Cardiac ventricle fibroblast (primary cell): ENCODE measurements around a stretch of chr16.

- RAMPAGE, long total RNA, result no peak
Measured at GRCh38 chr16:81633742-81634178, 145.3 kb upstream of the PLCG2 start.

- RAMPAGE, long total RNA, result no peak
Measured at GRCh38 chr16:81638423-81639033, 140.6 kb upstream of the PLCG2 start.

GRCh38 chr16:81650071-81650828 lies 128.8 kb upstream of the PLCG2 start:
- RAMPAGE, long total RNA, result no peak

GRCh38 chr16:81650852-81651535 lies 128.1 kb upstream of the PLCG2 start:
- RAMPAGE, long total RNA, result no peak

DNA sequence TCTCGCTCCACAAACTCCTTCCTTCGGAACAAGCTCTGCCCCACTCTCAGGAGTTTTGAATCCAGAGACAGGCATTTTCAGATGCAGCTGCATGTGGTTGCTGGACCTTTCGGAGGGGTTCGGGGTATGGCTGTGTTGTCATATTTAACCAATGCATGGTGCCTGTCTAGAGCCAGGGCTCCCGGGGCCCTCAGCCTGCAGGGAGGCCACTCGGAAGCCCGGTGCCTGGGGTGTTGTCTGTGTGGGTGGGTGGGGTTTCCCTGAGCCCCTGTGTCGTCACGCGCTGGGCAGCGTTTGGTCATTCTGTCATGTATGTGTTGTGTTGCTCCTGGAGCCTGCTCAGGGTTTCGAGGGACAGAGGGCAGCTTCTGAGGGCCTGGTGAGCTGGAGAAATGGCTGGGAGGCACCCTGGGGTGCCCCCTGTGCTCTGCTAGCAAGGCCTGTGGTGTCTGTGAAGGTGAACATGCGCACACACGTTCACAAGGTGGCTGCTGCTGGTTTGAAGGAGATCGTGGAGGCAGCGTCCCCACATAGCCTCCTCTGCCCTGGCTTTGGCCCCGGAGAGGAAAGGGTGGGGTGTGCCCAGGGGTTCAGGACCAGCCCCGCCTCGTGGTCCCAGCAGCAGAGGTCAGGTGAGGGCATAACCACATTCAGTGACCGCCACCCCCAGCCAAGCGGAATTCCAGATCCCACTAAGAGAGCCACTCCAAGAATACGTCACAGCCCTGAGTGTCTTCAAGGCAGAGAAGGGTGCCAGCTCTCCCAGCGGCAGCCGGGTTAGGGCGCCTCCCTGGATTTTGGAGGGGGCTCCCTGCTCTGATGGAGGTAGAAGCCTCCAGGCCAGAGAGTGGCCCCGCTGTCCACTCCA lies 98.9 kb upstream of the PLCG2 start:
- RAMPAGE, long total RNA, result no peak

DNA sequence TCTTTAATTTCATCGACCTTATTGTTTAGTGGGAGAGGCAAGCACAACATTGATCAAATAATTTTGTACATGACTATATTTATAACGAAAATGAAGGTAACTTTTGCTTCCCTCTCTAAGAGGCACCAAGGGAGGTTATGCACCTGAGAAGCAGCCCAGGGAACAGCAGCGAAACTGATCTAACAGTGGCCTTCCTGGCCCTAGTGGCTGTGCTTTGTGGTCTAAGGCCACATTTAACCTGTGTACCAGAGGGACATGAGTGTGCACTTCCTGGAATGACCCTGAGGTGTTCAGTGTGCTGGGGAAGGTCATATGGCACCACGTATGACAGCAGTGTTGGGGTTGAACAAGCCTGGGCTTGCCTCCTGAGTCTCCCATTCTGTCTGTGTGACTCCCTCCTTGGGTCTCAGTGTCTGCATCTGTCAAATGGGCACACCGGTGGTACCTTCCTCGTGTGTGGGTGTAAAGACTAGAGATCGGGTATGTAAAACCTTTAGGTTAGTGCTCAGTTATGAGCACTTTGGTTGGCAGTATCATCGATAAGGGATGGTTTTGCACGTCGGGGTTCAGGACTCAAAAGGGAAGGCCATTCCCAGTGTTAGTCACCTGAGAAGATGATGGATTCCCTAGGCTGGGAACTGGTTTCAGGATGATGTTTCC lies 31.8 kb downstream of the PLCG2 start:
- RAMPAGE, long total RNA, result no peak

GRCh38 chr16:81863496-81864521 lies 84.7 kb downstream of the PLCG2 start:
- RAMPAGE, long total RNA, result no peak

GRCh38 chr16:81866929-81867520 lies 87.9 kb downstream of the PLCG2 start:
- RAMPAGE, long total RNA, result no peak

GRCh38 chr16:81888982-81889640 lies 110.0 kb downstream of the PLCG2 start:
- RAMPAGE, long total RNA, result no peak

- RAMPAGE, long total RNA, result no peak
Measured at GRCh38 chr16:82079884-82080425, 44.9 kb downstream of the HSD17B2 start.

DNA sequence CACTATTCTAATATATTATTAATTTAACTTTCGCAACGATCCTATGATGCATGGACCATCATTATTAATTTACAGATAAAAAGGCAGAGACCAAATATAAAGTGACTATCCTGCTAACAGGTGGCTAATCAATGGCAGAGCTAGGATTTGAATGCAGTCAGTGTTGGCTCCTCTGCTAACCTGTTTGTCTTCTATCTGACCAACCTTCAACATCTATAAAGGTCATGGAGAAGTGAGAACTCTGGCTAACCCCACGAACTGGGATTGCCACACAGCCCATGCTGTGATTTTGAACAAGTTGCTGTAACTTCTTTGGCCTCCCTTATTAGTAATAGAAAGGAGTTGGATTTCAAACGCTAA lies 53.3 kb downstream of the HSD17B2 start:
- RAMPAGE, long total RNA, result no peak

DNA sequence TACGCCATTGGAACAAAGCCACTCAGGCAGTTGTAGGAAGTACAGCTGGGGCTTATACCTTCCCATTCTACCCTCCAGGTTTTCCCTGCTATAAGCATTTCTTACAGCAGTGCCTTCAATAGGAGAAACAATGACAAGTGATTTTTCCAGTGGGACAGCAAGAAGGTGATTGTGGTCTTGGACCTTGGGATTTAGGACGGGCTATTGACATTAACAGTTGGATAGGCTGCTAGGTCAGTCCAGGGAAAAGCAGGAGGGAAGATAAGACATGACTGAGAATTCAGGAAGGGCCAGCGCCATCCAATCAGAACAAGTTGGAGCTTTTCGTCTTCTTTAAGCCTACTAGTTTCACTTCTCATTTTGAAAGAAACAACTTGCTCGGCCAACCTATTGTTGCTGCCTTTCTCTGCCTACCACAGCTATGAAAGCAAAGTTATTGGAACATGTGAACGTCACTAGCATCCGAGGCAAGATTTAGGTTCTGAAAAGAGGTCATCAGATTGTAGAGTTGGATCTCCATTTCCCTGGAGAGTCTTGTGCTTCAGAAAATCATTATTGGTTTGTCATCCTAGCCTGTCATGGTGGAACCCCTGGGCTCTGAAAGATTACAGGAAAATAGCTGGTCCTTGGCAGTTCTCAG lies 25.0 kb downstream of the CDH13 start:
- RAMPAGE, long total RNA, result no peak

DNA sequence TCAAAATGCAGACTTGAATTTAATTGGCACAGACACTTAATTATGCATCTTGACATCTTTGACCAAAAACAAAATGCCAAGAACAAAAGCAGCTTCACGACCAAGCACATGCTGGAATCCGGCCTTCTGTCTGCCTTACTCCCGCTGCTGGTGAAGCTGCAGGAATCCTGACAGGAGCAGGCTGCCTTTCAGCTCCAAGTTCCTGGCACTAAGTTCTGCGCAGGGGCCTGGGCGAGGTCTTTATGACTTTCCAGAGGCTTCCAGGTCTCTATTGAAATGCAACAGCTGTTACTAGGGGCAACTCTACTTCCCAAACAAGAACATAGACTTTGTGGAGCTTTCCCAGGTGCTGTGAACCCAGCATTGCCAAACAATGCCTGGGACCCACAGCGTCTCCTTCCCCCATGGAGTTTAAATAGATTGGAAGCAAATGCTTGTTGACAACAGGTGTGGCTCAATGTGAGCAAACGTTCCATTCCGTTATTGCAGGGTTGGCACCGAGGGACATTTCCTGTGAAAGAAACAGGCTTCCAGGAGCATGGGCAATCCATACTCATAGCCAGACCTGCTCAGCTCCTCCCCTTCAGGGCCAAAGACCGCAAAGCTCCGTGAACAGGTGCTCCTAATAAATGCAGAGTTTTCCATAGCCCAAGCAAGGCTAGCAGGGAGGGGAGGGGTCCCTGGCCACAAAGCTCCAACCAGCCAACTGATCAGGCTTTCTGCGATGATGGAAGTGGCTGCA lies 156.0 kb downstream of the CDH13 start:
- RAMPAGE, long total RNA, result no peak

GRCh38 chr16:84299417-84300309 lies 5.0 kb downstream of the WFDC1 start:
- RAMPAGE, long total RNA, result no peak

GRCh38 chr16:84350098-84350845 lies 18.1 kb upstream of the ATP2C2 start:
- RAMPAGE, long total RNA, result no peak

GRCh38 chr16:84449696-84450198 lies 54.7 kb downstream of the MEAK7 start:
- RAMPAGE, long total RNA, result no peak

DNA sequence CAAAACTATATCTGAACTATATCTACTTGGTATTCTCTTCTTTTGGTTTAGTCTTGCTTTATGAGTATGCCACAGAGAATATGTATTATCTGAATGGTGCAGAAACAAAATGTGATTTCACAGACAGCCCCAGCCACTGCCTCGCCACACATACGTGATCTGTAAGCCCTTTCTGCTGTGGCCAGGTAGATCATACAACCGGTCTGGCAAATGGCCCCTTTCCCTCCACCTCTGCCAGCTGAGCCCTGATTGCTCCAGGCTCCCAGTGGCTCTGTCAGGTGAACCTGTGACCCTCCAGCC lies 6.2 kb downstream of the COTL1 start:
- RAMPAGE, long total RNA, result no peak

DNA sequence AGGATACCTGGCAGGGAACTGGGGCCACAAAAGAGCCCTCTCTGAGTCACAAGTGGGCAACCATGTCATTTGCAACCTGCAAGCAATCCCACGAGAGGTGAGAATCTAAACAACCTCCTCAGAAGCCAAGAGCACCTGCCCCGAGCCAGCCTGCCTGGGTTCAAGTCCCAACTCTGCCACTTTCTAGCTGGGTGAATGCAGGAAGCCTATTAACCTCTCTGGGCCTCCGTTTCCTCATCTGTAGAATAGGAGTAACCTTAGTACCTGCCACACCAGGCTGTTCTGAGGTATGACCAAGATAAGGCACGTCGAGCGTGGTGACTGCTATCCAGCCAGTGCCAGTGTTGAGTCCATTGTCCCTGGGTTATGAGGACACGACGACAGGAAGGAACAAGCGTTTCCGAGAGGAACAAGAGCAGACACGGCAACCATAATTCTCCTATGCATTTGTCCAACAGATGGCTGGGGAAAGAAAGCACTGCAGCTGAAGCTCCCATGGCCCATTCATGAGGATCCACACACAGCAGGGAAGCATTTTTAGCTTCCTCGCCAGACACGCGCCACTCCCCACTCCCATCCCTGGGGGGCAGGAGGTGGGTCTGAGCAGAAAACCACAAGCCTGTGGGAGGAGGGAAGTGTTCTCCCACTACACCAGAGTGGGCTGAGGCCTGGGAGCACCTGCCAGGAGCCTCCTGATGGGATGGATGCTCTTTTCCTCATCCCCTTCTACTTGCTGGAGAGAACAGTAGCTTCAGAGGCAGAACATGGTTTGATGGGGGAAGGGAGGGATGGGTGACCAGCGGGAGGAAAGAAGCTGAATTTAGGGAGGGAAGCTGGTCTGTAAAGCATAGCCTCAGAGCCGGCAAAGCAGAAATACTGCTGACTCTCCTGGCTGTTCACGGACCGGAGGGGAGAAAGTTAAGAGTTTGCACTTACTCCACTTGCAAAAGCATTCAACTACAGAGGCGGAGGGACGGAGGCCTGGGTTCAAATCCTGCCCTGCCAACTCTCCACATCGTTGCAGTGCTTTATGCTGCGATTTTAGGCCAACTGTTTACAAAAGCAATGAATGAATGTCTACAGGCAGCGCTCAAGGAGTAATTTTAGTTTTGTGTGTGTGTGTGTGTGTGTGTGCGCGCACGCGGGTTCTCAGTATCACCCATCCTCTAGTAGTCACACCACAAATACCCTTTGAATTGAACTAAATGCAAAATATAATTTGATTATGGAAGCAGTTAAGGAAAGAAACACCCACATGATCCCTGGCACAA lies 2.7 kb downstream of the COTL1 start:
- RAMPAGE, long total RNA, result no peak

DNA sequence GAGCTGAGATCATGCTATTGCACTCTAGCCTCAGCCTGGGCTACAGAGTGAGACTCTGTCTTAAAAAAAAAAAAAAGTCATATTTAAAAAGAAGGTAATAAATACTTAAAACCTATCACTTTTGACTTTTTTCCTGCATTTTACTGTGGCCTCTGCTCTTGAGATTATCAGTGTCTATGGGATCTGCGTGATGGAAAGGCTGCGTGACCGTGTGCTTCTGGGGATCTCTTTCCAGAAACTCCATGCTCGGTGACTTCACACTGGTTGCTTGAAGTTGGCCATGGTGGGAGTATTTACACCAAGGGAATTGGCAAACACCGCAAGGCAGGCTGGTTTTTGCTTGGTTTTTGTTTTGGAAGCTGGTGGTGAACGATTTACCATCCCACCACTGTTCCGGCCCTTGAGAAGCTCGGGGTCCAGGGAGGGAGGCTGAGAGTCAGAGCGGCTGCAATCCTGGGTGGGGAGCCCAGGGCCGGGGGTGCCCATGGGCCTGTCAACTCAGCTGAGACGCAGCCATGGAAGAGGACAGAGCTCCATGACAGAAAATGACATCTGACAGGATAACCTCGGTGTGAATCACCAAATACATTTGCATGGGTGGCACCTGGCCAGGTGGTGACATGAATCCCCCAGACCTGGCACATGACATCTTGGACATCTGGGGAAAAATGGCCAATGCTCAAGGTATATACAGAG lies 11.0 kb downstream of the CRISPLD2 start:
- RAMPAGE, long total RNA, result no peak

DNA sequence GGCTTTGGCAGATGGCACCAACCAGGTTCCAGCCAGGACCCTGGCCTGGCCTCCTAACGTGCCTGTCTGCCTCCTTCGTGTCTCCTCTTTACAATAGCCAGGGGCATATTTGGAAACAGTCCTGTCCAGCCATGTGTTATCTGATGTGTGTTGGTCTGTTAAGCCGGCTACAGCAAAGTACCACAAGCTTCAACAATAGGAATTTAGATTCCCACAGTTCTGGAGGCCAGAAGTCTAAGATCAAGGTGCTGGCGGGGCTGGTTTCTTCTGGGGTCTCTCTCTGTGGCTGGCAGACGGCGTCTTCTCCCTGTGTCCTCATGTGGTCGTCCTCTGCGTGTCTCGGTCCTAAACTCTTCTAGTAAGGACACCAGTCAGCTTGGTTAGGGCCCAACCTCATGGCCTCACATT lies 14.7 kb downstream of the CRISPLD2 start:
- RAMPAGE, long total RNA, result no peak